Mesangial cell (primary cell): ENCODE measurements around a stretch of chr6.

DNA sequence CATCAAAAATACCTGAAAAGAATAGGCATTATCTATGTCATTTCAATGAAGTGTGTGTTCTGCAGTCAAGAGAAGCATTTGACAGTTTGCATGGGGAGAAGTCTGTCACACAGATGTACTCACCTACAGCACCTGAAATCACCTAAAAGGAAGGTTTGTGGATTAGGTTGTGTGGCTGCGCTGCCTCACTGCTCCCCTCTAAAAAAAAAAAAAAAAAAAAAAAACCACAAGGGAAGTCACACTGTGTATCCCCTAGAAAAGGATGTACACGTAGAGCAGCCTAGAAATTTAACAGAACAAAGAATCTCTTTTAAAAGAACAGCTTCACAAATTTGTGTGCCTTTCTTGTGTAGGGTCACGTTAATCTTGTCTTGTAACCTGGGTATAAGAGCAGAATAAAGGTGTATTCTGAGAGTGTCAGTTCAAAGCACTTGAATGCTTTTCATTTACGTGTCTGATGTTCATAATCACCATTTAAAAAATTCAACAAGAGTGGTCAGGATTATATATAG, 109.5 kb downstream of the PRDM1 start:
- RAMPAGE, long total RNA: no peak

- RAMPAGE, long total RNA: start-site peak on the plus strand at chr6:106512537-106512598, 50 reads; start-site peak on the plus strand at chr6:106512774-106512785, 27 reads
Measured at GRCh38 chr6:106512384-106513614, 116.5 kb downstream of the RTN4IP1 start.

DNA sequence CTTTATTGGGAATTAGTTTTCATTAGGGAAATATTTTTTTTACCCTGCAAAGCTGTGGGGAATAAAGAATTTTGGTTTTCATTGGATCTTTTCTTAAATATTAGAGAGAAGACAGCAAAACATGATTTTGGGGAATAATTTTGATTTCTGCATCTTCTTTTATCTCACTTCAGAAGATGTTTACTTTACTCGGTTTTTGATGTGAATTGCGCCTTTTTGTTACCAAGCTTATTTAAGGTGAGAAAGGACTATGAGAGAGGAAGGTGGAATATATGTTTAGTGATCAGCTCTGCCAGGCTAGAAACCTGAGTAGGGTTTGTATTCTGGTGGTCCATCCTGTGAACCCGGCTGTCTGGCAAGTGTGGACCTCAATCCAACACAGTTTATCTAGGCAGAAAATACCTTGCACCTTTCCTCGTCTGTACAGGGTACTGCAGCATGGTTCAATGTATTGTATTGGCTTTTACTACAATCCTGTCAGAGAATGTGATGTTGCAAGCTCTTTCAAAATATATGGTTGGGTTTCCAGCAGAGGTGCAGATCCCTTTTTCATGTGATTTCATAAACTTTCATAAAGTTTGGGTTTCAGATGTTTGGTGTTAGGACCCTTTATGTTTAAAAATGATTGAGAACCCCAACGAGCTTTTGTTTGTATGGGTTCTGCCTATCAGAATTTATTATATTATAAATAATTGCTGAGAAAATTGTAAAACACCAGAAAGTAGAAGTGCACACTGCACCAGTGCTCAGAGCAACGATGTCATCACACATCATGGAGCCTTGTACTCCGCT, 106.8 kb downstream of the RTN4IP1 start:
- RAMPAGE, long total RNA: no peak

- RAMPAGE, long total RNA: no peak
Measured at GRCh38 chr6:106524772-106525511, 104.4 kb downstream of the RTN4IP1 start.

DNA sequence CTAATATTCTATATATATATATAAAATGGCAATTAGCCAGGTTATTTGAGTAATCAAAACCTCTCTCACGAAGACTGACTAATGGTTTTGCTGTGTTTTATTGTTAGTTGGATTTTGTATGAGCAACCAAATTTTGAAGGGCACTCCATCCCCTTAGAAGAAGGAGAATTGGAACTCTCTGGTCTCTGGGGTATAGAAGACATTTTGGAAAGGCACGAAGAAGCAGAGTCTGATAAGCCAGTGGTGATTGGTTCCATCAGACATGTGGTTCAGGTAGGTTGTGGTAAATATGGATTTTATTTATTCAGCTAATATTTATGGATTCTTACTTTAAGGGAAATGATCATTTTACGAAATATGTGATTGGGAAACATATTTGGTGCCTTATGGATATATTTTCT, 102.1 kb downstream of the RTN4IP1 start:
- RAMPAGE, long total RNA: no peak

DNA sequence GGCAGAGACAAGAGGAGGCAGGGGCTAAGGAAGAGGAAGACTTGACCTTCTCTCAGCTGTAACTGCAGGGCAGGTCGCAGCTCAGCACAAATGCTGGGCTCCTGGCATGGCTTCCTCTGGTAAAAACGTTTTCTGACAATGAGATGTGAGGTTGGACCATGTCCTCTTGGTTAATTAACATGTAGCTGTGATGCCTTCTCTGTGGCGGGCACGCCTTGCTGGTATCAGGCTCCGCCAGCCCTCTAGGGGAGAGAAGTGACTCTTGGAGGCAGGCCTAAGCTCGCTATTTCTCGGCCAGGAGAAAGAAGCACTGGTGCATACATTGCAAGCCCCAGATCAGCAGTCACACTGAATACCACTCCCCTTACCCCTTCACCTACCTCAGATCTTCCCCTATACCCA, 64.9 kb downstream of the QRSL1 start:
- RAMPAGE, long total RNA: no peak

GRCh38 chr6:106715304-106715503, 85.8 kb downstream of the QRSL1 start:
- RAMPAGE, long total RNA: no peak

DNA sequence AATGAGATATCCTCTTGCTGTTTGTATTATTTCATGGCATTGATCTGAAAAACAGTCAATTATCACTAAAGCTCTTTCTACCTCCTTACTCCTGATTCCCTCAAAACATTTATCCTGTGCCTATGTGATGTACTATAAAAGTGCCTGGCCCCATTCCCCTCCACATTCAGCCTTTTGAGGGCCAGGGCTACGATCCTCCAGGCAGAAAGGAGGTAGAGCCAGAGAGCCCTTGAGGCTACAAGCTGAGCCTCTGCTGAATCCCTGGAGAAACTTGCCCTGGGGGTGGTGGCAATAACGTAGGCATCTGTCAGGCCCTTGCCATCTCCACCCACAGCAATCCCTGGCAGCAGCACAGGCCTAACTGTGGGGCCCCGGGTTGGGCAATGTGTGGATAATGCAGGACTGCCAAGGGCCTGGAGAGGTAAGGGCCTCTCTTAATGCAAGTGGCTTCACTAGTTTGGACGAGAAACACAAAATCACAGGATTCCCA, 98.8 kb downstream of the QRSL1 start:
- RAMPAGE, long total RNA: no peak

DNA sequence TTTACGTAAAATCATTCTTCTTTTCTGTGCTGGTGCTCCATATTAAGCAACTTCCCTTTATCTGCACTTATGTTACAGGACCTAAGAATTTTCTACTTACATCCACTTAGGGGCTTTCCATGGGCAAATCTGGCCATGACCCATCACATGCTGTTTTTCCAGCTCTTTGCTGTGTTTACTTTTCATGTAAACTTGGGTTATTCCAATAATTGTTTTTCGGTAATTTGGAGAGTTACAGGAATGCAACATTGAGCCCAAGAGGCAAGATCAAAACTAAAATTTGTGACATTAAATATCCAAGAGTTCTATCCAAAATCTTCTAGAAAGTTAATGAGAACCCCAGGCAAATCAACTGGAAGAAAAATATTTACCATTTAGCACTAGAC, 156.3 kb downstream of the QRSL1 start:
- RAMPAGE, long total RNA: no peak

GRCh38 chr6:107046284-107046825, 18.4 kb downstream of the MTRES1 start:
- RAMPAGE, long total RNA: no peak

- RAMPAGE, long total RNA: no peak
Measured at GRCh38 chr6:107489319-107490024, 445 bp upstream of the SOBP start.

GRCh38 chr6:107657789-107658789, 166.0 kb downstream of the SCML4 start:
- RAMPAGE, long total RNA: no peak

GRCh38 chr6:107709266-107709759, 114.8 kb downstream of the SCML4 start:
- RAMPAGE, long total RNA: no peak

DNA sequence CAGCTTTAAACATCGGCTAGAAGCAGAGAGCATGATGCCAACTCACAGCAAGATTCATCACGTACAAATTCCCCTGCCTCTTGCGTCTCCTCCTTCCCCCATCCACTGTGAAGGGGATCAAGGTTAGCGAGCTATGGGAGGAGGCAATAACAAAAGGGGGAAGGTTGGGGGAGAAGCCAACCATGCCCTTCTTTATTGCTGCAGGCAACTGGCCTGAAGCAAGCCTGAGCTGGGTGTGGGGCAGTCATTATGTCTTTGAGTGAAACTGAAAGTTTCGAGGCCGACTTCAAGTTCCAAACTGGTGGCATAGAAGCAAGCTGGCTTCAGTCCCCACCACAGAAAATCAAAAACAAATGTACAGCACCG, 83.3 kb downstream of the SCML4 start:
- RAMPAGE, long total RNA: no peak

GRCh38 chr6:107793030-107793626, 31.0 kb downstream of the SCML4 start:
- RAMPAGE, long total RNA: no peak

GRCh38 chr6:107843439-107843728, 19.3 kb upstream of the SCML4 start:
- RAMPAGE, long total RNA: no peak

DNA sequence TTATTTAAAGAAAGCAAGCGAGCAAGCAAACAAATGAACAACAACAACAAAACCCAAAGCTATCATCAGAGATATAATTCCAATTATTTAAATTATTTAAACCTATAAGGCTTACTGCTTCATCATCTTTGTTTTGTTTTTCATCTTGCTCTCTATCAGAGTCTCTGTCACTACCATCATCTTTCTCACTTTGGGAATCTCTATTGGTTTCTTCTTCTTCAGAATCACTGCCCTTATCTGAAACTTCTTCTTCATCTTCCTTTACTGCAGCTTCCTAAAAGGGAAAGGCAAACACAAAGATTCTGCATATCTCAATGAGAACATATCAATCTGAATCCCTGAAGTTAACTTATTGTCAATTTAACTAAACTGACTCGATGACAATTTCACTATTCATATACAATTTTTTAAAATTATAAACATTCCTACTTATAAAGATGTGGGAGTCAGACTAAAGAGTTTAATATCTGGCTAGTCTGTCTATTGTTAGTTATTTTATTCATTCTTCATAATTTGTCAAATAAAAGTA, 58.8 kb upstream of the SCML4 start:
- RAMPAGE, long total RNA: no peak

- RAMPAGE, long total RNA: no peak
Measured at GRCh38 chr6:107901119-107901571, 56.9 kb downstream of the SEC63 start.

- RAMPAGE, long total RNA: no peak
Measured at GRCh38 chr6:108068158-108069090, 6.1 kb downstream of the OSTM1 start.

DNA sequence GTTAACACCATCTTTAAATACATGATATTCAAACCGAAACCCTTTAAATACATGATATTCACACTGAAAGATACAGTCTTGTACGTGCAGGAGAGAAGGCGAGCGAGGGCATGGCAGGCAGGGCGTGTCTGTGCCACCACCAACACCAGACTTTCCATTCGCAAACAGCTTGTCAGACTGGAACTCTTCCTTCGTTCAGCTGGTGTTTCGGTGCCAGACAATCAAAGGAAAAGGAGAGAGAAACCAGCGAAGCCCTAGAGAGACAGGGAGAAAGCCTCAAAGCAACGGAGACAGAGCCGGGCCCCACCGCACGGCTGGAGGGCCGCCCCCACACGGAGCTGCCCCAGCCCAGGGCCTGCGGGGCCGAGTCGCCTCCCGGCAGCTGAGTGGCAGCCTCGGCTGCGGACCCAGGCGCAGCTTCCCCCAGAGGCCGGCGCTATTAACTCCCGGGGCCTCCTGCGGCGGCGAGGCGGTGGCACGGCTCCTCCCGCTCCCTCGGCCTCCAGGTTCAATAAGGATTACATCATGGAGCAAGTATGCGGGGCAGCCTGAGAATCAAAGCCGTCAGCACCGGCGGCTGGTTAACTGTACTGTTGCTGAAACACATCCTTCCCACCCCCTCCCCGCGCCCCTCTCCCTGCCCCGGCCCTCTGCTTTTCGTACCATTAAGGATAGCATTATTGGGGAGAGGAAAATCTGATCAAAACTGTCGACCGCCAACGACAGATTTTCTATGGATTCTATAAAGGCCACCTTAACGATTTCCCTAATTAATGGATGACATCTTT, 32.1 kb upstream of the NR2E1 start:
- RAMPAGE, long total RNA: no peak